Bile duct (tissue), 1 donor: ENCODE measurements around a stretch of chr1.

DNA sequence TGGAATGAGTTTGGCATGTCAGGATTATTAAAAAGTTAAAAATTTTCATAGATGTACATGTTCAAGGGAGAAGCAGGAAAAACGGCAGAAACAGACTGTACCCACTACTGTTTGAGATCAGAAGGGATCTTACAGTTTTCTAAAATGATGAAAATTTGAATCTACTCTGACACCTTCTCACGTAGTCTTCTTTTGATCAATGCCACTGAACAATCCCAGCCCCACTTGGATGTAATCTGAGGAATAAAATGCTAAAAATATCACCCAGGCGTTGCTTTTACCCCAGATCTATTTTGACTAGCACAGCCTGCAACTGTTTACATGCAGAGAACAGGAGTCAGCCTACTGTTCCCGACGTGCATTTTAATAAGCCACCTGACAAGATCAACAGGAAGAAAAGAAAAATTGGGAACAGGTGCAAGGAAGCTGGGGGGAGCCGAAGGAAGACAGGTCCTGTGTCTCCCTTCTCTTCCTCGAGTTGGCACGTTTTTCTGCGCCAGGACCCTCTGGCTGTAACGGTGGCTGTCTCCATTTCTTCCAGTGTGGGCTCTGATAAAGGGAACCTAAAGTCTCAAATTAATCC is 117.1 kb downstream of the C1orf21 start:
- PRO-cap, result no peak

DNA sequence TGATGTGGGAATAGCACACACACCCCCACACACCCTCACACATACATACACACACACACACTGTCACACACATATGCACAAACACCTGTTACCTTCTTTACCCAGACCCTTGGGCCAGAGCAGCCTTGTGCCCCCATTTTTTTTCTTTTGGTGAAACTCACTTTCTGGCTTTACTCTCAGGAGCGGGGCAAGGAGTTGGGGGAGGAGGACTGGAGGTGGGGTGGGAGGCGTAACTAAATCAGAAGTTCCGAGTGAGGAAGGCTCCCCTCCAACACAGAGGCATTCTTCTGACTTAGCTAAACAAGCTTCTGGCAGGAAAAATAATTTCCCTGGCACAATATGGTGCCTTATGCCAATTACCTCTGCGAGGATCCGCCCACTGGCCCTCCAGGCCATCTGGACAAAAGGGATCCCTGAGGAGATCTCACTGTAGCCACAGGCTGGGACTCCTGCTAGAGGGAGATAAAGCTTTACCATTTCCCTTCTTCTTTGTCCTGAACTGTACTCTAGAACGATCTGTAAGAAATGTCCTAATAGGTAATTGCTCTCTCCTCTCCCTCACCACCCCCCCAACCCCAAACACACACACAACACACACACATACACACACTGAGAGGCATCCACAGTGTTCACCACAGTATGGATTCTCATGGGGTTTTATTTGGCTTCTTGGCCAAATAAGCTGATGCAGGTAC is 168.8 kb downstream of the C1orf21 start:
- PRO-cap, result no peak

DNA sequence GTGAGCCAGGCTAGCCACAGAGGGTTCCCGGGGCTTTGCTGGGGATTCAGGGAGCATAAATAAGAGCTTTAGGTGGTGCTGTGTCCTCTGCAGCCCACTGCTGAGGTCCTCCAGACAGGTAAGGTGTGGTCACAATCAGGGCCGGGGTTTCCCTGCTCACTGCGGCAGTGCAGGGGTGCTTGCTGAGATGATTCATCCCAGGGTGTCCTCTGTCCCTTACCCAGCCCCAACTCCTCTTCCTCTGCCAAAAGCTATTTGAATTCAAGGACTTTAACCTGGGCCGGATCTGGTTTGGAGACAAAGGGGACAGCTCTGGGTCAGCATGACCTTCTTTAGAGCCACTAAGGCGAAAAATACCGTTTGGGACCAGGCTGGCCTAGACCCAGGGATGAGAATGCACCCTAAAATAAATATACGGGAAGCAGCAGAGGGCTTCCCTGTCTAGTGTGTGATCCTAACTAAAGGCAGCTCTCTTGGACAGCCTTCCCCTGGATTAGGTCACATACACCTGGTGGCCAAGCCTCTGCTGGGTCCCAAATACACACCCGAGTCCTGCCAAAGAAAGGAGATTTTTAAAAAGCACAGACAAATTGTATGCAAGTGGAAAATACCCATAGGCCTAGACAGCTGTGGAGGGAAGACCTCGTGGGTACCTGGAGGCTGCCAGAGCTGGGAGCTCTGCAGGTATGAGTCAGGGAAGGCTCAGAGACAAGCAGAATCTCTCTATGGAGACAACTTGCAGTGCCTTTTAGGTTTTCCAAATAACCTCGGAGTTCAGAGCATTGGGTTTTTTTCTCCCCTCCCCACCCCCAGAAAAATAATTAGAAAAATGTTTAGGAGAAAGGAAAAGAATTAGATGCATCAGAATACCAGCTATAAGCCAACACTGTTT is 127.9 kb downstream of the EDEM3 start:
- PRO-cap, result no peak

DNA sequence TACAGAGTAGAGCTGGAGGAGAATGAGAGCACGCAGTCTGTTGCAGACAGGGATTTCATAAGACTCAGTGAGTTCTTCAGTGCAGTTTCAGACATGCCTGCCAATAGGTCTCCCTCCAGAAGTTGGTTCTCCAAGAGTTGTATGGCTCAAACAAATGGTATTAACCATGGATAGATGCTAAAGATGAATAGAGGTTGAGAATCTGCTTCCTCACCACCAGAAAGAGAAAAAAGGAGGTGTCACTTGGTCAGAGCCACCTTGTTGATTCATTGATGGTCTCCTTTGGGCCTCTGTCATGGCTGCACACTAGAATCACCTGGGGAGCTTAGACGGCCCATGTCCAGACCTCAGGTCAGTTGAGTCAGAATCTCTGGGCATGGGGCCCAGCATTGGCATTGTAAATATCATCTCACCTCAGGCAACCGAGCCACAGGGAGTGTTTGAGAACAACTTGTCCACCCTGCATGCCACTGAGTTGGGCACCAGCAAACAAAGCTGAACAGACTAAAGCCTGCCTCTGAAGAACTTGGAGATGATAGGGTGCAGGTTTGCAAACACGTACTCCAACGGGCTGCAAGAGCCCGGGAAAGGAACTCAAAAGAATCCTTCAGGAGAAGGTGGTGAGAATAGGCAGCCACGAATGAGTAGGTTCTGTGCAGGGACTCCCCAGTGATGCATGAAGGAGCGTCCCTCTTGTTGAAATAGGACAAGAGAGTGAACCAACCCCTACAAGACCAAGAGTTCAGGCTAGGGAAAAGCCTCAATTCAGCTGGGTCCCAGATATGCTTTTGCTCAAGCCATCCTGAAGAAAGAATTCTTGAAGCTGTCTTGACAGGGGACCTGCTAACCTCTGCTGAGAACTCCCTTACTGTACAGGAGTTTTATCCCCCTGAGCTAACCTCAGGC is 121.8 kb downstream of the EDEM3 start:
- PRO-cap, result no peak

- PRO-cap, result no peak
Observed at GRCh38 chr1:184743163-184743759, 11.4 kb downstream of the EDEM3 start.

DNA sequence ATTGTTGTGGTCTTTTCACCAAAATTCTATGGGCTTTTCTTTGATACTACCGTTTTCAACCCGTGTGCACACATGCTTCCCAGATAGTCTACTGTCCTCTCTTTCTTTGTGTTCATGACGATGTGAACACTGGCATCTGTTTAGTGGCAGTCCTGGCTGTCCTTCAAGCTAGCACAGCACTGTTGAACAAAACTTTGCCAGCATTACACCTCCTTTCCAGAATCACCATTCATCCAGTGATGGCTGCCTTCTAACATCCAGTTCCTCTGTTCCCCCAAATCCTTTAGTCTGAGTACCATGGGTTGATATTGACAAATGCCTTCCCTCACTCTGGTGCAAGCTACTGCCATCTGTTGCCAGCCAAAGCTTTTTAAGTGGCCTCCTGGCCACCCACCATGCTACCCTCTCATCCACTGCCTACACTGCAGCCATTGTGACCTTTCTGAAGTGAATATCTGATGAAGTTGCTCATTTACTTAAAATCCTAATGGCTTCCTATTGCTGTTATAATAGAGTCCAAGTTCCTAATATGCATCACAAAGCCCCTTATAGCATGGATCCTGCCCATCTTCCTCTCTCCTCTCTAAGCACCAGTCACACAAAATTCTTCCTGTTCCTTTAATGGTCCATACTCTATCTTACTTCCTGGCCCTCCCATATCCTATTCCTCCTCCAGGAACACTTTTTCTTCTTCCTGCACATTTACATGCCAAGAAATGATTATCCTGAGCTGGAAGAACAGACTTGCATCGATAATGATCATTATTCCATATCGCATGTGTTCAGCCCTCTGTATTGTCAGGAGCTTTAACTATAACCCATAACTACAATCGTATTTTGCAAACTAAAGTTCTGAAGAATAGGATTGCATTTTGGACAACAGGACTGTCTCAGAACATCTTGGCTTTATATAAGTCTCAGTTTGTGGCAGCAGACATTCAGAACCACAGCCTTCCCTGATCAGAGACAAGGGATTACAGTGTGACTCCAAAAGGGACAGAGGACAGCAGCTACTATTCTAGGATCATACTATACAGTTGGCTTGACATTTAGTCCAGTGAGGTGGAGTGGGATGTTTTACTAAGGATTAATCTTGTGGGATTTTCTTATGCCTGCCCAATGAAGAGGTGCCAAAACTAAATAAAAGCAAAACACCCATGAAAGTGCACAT is 94.0 kb downstream of the NIBAN1 start:
- PRO-cap, result no peak

- PRO-cap, result no peak
Observed at GRCh38 chr1:184903123-184903737, 71.1 kb downstream of the NIBAN1 start.

GRCh38 chr1:185297994-185298383 is 19.1 kb downstream of the IVNS1ABP start:
- PRO-cap, result no peak

- PRO-cap, result no peak
Observed at GRCh38 chr1:185374658-185375006, 57.6 kb upstream of the IVNS1ABP start.

- PRO-cap, result no peak
Observed at GRCh38 chr1:185488694-185489561, 171.9 kb upstream of the IVNS1ABP start.

DNA sequence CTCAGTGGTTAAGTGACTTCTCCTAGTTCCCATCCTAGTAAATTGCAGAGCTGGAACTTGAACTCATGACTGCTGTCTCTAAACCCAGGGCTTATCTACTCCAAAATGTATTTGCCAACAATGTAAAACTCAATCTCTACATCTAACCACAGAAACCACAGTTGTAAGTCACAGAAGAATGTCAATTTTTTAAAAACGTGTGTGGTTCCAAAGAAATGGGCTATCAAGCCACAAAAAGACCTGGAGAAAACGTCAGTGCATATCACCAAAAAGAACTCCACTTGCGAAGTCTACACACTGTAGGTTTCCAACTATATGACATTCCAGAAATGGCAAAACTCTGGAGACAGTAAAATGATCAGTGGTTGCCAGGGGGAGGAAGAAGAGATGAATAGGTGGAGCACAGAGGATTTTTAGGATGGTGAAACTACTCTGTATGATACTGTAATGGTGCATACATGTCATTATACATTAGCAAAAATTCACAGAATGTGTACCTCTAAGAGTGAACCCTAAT is 172.5 kb upstream of the HMCN1 start:
- PRO-cap, result no peak

DNA sequence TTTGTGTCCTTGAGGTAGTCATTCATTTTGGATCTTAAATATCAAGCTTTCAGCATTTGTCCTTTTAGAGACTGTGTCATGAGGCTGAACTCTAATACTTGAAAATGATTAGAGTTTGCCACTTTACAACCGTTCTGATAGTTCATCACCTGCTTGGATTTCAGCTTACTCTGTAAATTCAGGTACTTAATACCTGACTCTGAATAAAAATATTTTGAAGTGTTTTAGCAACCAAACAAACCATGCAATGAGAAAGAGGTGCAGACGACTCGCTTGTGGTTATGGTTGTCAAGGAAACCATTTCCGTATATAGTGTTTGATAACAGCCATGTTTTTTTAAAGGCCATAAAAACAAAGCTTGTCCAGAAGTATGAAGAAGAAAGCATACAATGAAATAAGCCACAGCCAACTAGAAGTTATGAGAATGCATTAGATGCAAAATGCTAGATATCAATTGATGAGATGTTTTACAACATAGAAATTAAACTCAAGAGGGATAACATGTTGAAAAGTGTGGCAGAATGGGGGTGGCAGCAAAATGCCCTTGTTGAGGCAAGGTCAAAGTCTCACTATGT is 167.2 kb upstream of the HMCN1 start:
- PRO-cap, result no peak

- PRO-cap, result no peak
Observed at GRCh38 chr1:186359646-186360125, 15.4 kb downstream of the TPR start.

GRCh38 chr1:186781681-186782059 is 47.1 kb upstream of the PLA2G4A start:
- PRO-cap, result unidirectional peak, minus-strand start at chr1:186781849

- PRO-cap, result no peak
Observed at GRCh38 chr1:192604792-192605512, 29.4 kb downstream of the RGS1 start.

GRCh38 chr1:192807937-192808964 is 588 bp upstream of the RGS2 start:
- PRO-cap, result unidirectional peak, plus-strand start at chr1:192808305; unidirectional peak, minus-strand start at chr1:192808621; bidirectional peak, plus-strand start at chr1:192809041, minus-strand start at chr1:192808900

GRCh38 chr1:192810822-192811460 is 2.1 kb downstream of the RGS2 start:
- PRO-cap, result no peak

DNA sequence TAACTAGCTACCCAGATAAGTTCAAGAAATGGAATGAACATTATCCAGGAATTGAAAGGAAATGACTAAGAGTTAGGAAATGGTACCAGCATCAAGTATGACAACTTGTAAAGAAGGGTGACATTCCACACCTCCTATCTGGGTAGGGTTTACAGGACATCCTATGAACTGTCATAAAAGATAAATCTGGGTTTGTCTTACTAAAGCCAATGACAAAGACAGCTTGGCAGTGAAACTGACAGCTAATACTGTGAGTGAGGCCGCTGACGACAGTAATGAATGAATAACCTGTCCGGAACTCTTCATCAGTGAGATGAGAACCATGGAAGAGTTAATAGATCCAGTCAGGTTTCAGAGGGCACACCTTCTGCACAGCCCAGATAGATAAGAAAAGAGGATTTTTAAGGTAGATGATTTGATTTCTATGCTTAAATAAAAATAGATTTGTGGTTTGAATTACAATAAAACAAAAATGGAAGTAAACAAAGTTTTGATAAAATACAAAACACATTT is 18.4 kb downstream of the RGS2 start:
- PRO-cap, result no peak

DNA sequence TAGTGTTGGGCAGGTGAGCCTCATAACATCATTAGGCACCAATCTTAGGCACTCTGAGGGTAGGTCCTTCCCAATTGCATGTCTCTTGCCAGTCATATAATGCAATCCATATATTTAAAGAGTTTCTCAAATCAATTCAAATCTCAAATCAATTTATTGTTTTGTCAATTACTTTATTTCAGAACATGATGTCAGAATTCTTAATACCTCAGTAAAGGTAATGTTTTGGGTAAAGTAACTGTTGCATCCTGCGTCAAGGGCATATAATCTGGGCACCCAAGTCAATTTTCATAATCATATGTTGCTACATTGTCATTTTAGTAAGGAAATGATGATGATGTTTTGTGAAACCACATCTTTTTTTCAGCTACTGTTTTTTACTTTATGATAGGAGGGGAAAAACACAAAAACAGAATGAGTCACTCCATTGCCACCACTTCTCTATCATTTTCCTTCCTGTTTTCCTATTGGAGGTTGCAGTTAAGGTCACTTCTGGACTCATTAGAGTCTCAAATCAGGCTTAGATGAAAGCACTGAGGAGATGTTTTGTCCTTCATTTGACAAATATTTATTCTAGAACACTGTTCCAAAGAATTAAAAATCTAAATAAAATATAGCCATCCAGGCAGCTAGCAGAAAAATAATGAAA is 122.6 kb downstream of the UCHL5 start:
- PRO-cap, result no peak

DNA sequence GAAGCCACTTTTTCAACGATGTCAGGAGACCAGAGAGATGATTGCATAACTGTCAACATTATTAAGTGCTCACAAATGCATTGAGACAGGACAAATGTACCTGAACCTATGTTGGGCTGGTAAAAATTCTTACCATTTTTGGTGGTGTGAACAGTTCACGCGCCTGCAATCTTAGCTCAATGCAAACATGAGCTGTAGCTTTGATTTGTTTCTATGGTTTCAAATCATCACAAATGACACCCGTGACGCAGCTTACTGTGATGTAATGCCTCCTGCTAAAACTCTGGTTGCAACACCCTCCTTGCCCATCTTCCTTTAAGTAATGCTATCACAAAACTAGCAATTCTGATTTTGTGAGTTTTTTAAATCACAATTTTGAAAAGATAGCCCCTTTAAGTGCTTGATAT is 104.3 kb downstream of the UCHL5 start:
- PRO-cap, result no peak